ENCODE measurements around a stretch of chr16.

- PRO-cap: bidirectional peak, plus-strand start at chr16:85328520, minus-strand start at chr16:85328358; bidirectional peak, plus-strand start at chr16:85328914, minus-strand start at chr16:85328749
Measured at GRCh38 chr16:85328080-85329186, 216.2 kb upstream of the CIBAR2 start.

GRCh38 chr16:85353763-85354301 is 241.6 kb upstream of the CIBAR2 start:
- PRO-cap: no peak

DNA sequence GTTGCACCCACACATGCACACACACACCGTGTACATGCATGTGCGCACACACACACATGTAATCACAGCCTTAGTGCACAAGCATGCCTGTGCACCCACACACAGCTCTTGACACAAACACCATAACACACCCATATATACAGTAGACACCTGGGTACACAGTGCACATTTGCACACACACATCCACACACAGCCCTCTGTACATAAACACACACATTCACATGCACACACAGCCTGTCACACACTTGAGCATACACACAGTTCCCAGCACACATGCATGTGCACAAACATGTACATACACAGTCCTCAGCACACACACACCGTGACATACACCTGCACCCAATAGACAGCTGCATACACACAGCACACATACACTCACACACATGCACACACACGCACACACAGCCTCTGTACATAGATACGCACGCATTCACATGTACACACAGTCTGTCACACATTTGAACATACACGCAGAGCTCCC is 230.1 kb upstream of the GSE1 start:
- PRO-cap: no peak

DNA sequence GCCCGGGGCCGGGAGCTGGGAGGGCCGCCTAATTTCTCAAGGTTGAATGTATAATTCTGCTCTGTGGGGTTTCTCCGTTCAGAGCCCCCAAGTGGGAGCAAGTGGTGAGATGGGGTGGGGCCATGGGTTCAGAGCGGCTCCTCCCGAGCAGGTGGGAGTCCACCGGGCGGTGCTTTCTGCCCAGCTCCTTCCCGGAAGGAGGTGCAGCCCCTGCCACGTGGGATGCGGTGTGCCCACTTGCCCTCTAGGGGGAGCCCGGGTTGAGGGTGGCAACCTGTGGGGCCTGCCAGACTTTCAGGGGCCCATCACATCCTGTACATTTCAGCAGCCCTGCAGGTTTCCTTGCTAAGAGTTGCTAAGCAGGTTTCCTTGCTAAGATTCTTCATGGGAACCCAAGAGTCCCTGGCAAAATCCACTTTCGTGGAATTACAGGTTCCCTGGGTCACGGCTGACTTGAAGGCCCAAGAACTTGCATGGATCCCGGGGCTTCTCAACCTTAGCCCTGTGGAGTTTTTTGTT is 196.8 kb upstream of the GSE1 start:
- PRO-cap: no peak

GRCh38 chr16:85431016-85431638 is 182.0 kb upstream of the GSE1 start:
- PRO-cap: no peak

GRCh38 chr16:85437243-85437934 is 175.7 kb upstream of the GSE1 start:
- PRO-cap: bidirectional peak, plus-strand start at chr16:85437580, minus-strand start at chr16:85437286

GRCh38 chr16:85458705-85459303 is 154.3 kb upstream of the GSE1 start:
- PRO-cap: no peak

DNA sequence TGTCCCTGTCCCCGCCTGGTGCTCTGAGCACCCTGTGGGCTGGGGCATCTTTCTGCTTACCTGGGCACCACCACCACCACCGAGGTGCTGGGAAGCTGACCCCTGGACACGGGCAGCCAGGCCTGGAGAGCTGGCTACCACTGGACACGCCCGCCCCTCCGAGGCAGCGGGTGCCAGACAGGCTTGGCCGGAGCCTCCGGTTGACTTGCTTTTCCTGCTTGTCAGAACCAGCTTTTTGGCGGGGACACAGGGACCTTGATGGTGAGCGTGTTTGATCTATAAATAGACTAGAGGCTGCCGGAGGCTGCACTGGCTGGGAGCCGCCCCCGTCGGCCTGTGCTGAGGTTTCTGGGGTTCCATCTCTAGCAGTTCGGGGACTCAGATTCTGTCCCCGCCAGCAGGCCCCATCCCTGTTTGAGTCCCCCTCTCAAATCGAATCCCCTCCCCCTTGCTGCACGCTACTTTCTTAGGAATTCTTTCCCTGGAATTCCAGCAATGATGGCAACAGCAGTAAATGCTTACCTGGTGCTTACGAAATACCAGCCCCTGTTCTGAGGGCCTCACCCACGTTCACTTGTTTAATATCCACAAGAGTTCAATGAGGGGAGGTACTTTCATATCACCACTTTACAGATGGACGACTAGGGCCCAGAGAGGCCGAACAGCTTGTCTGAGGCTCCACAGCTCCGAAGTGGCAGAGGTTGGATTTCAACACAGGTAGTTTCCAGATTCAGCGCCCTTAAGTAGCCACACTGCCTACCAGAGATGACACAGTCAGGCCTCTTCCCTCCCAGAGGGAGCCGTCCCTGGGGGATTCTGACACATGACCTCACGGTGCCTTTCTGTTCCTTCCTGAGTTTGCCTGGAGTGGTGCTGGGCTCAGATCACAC is 120.9 kb upstream of the GSE1 start:
- PRO-cap: no peak

- PRO-cap: no peak
Measured at GRCh38 chr16:85497776-85498505, 115.2 kb upstream of the GSE1 start.

DNA sequence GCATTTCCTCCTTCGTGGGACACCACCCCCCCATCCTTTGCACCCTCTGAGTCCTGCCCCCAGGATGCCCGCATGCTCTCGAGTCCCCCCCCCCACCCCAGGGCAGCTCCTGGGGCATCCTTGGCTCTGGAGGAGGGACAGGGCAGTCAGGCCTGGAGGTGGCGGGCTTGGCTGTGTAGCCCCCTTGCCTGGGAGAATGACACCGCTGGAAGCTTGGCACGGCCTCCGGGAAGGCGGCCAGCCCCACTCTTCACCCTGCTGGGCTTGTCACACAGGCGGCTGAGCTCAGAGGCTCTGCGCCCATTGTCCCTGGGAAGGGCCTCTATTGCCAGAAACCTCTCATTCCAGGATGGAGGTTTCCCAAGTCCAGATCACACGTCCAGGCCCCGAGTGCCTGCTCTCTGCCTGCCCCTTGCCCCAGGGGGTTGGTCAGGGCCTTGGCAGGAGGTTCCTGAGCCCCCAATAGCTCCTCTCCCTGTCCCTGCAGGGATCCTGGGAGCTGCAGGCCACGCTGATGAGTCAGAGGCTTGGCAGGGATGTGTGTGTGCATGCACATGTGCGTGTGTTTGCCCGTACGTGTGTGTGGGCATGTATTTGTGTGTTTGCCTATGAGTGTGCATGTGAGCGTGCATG is 98.7 kb upstream of the GSE1 start:
- PRO-cap: no peak

DNA sequence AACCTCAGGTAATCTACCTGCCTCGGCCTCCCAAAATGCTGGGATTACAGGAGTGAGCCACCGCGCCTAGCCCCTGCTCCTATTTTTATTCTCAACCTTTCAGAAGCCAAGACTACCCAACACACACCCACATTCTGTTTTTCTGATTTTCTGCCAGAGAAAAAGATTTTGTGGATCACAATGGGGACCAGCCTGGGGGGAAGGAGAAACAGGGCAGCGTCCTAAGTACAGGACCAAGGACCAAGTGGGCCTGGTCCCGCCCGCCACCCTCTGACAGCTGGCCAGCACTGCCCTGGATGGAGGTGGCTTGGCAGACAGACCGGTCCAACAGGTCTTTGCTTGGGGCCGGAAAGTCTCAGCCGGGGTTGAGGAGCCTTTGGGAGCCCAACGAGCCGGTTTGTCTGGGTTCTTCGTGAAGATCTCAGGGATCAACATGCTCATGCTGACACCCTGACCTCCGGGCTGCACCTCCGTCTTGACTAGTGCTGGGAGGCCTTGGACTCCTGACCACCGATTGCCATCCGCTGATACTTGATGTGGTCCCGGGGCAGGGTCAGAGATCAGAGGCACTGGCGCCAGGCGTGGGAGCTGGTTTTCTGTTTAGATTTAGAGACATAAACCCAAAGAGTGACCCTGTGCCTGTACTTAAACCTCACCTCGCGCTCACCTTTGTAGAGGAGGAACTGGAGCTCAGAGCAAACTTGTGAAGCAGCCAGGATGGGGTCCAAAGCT is 92.3 kb upstream of the GSE1 start:
- PRO-cap: no peak

DNA sequence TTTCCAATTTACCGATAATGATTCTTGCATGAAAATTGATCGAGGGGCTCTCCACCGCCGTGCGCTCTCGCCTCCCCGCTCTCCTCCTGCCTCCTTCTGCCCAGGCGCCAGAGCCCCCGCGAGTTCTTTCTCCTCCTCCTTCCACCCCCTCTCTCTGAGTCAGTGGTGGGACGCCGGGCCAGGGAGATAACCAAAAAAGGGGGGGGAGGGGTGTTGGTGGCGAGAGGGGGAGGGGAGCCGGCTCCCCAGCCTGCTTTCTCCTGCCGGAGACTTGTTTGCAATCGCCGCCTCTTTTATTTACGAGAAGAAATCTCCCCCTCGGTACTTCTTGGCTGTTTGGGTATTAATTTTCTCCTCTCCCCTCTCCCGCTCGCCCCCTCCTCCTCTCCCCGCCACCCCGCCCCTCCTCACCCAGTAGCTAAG is 57.9 kb upstream of the GSE1 start:
- PRO-cap: unidirectional peak, minus-strand start at position 98 of the sequence; unidirectional peak, minus-strand start at position 161 of the sequence; bidirectional peak, plus-strand start outside the sequence, minus-strand start at position 301 of the sequence

DNA sequence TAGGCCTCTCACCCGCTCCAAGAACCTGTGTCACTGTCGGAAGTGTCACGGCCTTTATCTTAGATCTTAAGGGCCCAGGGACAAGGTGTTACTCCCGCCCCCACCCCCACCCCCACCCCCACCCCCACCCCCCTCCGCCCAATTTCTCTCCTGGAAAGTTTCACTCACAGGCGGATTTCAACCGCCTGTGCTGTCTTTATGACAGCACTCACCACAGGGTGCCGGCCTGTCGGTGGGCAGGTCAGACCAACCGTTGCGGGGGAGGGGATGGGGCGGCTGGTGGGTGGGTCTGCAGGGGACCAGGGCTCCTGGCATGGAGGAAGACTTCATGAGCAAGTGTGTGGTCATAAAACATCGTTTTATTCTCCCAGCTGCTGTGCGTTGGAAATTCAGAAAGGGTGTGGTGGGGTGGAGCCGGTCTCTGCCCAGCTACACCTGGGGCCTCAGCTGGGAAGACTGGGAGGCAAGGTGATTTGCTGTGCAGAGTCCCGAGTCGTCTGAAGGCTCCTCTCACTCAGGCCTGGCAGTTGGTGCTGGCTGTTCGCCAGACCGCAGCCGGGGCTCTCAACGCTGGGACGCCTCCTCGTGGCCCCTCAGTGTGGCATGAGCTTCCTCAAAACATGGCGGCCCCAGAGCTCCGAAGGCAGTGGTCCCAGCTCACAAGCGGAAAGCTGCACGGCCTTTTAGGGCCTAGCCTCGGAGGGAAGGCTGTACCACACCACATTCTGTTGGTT is 46.0 kb upstream of the GSE1 start:
- PRO-cap: no peak

DNA sequence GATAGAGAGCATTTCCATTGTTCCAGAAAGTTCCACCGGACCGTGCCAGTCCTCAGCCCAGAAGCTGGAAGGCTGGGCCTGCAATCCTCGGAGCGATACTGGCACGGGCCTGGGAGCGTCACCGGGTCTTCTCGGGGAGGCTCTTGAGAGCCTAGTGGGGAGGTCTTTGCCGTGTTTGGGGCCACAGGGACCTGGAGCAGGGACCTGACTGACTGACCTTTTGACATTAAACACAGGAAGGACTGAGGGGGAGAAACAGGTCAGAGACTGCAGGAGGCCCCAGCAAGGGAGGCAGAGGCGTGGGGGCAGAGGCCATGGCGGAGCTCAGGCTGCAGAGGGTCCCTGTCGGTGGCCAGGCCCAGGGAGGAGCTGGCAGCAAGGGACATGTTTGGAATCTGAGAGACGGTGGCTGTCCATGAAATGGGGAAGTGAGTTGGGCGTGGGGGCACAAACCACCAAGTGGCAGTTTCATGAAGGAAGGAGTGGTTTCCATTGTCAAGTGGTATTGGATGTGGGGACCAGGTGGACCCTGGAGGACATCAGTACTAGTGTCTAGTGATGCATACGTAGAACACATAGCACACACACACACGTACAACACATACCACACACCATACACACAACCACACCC is 41.6 kb upstream of the GSE1 start:
- PRO-cap: no peak

GRCh38 chr16:85607195-85608256 is 5.6 kb upstream of the GSE1 start:
- PRO-cap: bidirectional peak, plus-strand start at chr16:85607502, minus-strand start at chr16:85607373

GRCh38 chr16:85626859-85627877 is 14.0 kb downstream of the GSE1 start:
- PRO-cap: no peak

DNA sequence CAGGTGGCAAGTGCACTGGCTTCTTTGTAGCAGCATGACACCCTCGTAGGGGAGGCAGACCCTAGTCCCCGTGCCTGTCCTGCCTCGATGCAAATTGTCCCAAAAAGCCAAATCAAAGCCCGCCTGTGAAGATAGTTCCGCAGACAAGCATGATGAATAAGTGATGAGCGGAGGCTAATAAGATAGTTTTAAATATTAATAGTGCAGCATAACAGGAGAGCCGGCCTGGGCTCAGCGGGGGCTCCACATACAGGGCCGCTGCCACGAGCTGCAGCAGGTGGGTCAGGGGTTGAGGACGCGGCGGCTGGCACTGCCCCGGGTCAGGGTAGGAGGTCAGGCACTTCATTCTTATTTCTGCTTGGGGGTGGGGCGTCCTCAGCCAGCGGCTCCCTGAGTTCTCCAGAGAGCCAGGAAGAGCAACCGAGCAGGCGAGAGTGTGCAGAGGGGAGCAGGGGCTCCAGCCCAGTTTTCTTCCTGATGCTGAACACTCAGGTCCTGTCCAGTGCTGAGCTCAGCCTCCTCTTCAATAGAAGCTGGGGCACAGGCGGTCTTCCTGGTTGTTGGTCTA is 26.8 kb downstream of the GINS2 start:
- PRO-cap: no peak

DNA sequence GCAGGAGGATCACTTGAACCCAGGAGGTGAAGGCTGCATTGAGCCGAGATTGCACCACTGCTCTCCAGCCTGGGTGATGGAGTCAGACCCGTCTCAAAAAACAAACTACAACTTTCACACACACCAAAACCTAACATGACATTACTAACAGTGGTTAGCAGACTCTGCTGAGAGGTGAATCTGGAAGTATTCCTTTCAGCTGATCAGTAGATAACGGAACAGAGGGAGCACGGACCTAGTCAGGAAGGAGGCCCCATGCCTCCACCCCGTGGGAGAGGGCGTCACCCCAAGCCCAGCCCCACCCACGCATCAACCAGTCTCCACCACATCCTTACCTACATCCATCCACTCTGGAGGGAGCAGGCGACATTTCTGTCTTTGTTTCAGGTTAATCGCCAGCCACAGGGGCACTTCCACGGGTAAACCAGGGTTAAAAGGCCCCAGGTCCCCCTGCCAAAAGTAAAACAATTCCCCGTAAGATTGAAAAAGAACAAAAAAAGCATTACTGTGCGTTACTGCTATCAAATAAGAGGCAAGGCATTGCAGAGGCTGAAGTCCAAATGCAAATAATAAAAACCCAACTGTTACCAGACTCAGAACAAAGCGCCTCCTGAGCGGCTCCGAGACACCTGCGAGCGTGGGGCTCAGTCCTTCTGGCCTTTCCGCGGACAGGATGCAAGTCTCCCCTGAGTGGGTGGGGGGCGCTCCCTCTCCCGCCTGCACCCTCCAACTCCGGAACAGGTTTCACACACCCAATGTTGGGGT is 1.4 kb downstream of the GINS2 start:
- PRO-cap: no peak

GRCh38 chr16:85911062-85911798 is 12.3 kb downstream of the IRF8 start:
- PRO-cap: no peak

GRCh38 chr16:85916229-85916946 is 17.4 kb downstream of the IRF8 start:
- PRO-cap: no peak

Measured in H9 (cell line).